HL-60 (cell line): ENCODE measurements around a stretch of chr5.

DNA sequence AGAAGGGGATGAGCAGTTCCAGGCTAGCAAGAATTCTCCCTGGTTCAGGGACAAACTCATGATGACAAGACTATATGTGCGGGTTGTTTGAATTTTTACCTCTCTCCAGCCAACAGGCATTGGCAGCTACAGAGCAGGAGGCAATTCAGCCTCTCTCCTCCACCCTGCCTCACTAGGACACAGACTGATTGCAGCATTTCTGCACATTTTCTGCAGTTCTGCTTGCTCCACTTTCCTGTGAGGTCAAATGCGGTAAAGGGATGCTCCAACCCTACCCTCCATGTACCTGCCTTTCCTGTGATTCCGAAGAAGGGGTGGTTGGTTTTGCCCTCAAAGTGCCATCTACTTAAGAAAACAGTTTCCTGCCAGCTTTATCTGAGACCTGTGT lies 160.3 kb downstream of the DEPDC1B start:
- RRBS: no CpG with 5 or more reads among the region's 3 CpGs

GRCh38 chr5:60542021-60542509 lies 157.9 kb downstream of the DEPDC1B start:
- RRBS: no CpG with 5 or more reads among the region's 3 CpGs

GRCh38 chr5:60634811-60635163 lies 65.2 kb downstream of the DEPDC1B start:
- RRBS: no CpG with 5 or more reads among the region's 4 CpGs

- RRBS: no CpG with 5 or more reads among the region's 1 CpG
Measured at GRCh38 chr5:60699114-60699393, 912 bp downstream of the DEPDC1B start.

- RRBS: no CpG with 5 or more reads among the region's 4 CpGs
Measured at GRCh38 chr5:61070450-61071010, 91.7 kb downstream of the SMIM15 start.

DNA sequence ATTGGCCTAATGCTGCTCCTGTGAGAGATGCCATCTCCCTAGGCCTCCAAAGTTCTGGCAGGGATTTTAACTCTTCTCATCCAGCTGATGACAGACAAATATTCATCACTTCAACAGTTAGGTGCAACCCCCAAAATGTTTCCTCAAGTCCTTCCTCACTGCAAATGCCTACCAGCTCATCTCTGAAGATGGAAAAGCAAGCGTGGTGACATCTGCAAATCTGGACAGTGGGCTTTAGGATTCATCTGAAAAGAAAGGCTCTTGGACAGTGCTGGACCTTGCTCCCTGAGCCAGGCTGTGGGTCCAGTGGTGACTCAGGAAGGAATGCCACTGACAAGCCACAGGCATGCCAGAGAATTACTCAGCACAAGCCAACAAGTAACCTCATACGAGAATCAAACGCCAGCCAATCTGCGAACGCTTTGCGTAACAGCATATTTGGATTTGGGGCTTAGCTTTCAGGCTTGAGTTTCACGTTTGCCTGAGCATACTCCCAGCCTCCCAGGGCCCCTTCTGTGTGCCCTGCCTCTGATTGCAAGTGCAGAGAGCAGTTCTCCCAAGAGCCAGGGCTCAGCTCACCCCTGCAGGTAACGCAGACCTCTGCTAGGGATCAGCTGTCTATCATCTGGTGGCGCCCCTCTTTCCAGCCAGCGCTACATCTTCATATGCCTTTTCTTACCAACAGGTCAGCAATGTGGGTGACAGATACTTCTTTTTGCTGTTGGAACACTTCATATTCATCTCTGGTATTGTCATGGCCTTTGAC lies 30.3 kb upstream of the ZSWIM6 start:
- RRBS: no CpG with 5 or more reads among the region's 10 CpGs

- RRBS: 55% methylated on average over 2 of the region's 11 CpGs
Measured at GRCh38 chr5:61319223-61320253, 12.5 kb upstream of the ZSWIM6 start.

GRCh38 chr5:61330980-61331890 lies 823 bp upstream of the ZSWIM6 start:
- RRBS: 2% methylated on average over 26 of the region's 94 CpGs

DNA sequence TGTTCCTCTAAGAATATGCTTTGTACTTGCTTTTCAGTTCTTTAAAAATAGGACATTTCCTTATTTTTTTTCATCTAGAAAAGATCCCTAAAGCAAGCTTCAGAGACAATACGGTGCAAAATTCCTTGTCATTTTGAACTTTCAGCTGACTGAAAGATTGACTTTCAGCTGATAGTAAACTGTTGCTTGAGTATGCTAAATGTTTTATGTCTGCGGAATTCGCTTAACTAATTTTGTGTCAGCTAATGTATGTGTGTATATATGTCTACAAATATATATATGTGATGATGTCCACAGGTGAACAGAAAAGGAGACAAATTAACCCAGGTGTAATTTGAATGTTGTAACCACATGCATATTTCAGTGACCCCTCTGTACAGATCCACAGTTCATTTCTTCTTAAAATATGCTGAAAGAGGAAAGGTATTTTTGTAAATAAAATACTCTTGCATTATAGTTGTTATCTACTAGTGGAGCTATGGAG lies 8.1 kb downstream of the ZSWIM6 start:
- RRBS: no CpG with 5 or more reads among the region's 3 CpGs

- RRBS: no CpG with 5 or more reads among the region's 4 CpGs
Measured at GRCh38 chr5:61341083-61341385, 9.0 kb downstream of the ZSWIM6 start.

DNA sequence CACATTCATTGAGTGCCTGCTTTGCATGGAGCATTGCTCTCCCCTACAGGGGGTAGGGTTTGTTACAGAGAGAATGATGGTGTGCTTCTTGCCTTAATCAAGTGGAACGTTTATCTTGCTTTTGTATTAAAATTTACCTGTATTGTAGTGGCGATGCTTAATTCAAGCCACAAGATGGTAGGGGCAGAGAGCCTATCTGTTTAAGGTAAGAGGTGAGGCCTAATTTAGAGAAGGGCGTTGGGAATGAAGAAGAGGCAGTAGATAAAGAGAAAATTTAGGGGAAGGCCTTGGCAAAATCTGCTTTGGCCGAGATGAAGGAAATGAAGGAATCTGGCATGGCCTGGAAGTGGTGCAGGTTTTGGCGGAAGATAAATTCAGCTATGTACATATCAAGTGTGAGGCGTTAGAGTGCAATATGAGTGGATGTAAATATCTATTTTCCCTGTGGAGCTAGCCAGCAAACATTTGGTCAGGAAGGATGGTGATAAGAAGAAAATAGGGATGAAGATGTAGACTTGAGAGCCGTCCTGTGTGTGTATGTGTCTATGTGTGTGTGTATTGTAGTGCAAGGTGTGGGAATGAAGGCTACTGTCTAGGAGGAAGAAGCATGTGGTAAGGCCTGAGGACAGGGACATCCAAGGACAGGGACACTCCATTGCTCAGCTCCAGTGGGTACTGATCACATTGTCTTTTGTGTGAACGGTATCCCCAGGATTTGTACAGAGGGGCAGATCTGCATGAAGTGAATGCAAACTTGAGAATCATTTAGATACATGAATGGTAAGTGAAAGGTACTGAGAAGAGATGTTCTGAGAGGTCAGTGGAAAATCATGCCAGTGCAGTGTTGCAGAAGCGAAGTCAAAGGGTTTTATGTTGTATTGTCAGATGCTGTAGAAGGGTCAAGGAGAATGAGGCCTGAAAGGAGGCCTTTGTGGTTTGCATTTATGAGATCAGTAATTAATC lies 97.4 kb downstream of the ZSWIM6 start:
- RRBS: no CpG with 5 or more reads among the region's 9 CpGs

DNA sequence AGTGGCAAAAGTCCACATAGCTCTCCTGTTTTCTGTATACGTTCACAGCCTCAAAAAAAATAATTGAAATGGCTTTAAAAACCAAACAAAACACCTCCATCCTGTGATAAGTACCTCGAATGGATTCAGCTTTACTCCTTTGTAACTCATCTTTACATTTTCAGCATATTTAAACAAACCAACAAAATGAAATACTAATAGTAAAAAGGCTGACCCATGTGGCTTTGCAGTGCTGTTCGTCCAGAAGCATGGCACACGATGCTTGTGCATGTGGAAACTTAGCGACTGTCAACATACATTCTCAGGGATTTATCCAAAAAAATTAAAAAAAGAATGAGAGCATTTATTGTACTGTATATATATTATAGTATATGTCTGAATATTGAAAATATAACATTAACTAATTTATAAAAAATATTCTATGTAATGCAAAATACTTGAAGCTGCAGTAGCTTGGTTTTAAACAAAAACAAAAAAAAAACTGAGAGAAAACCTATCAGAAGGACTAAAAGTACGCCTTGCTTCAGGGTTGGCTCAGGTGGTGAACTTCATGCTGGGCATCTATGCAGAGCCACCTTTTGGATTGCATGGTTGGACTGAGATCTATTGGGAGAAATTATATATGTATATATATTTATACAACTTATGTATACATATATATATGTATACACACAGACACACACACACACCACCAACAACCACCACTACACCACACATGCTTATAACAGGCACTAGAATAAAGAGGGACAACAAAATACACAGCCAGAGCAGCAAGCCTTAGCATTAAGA lies 212.7 kb downstream of the ZSWIM6 start:
- RRBS: no CpG with 5 or more reads among the region's 6 CpGs

DNA sequence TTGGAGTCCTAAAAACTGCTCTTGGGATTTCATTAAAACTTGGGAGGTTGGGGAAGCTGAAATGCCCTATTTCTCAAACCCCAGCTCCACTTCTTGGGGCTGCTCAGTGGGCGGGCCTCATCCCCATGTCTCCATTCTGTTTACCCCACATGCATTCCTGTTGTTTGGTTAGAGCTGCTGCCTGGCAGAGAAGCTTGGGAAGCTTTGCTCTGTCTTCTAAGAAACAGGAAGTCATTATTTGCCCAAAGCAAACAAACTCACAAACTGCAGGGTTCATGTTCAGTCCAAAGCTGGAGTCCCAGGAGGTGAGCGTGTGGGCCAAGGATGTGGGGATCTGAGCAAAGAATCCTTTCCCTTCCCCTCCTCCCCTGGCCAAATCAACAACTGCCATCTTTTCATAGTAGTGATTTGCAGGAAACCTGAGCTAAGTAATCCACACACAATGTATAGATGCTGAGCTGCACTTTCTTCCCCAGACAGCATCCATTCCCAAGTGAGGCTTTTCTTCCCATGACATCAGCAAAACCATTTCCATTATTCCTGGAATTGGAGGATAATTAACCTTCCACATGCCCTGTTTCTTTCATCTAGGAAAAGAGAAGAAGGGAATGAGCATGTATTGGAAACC lies 267.8 kb downstream of the ZSWIM6 start:
- RRBS: no CpG with 5 or more reads among the region's 2 CpGs

- RRBS: no CpG with 5 or more reads among the region's 8 CpGs
Measured at GRCh38 chr5:62256170-62257081, 49.6 kb upstream of the KIF2A start.

GRCh38 chr5:65066471-65066758 lies 297.7 kb downstream of the CWC27 start:
- RRBS: no CpG with 5 or more reads among the region's 3 CpGs

DNA sequence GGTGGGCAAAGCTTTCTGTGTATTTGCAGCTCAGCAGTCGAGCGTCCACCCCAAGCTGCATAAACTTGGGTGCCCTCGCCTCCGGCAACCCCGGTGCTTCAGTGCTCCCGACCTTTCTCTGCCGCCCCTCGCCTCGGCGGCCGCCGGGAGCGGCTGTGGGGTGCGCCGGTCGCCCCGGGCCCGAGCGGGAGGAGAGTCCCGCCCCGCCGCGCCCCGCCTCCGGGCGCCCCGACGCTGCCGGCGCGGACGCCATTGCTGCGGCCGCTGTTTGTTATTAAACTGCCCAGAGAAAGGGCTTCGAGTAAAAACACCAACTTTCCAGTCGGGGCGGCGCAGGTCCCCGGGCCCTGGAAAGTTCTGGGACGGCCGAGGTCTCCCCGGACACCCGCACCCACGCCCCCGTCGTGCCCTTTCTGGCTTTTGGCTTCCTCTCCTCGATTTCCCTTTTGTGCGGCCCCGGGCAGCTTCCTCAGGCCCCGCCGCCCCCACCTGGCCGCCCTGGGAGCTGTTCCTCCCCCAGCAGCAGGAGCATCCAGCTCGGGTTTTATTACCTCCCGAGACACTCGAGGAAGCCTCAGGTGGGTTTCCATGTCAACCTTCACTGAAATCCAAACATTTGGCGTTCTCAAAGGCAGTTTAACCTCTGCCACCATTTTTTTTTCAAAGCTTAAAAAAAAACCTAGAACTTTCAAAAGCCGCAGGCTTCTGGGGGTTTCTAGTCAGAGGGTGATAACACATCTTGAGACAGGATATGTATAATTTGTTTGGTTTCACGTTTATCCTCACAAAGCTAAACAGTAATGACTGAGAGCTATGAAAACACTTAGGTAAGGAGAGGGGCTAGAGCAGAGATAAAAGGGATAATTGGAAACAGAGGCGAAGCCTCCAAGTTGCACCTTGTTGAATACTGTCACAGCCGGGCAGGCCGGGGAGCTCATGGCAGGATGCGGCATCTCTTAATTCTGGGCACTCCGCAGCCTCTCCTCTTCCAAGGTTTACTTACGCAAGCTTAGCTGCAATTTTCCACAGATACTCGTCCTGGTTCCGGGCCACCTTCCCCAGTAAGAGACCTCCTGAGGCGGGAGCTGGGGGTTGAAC lies 334.5 kb downstream of the CWC27 start:
- RRBS: 3% methylated on average over 35 of the region's 67 CpGs

DNA sequence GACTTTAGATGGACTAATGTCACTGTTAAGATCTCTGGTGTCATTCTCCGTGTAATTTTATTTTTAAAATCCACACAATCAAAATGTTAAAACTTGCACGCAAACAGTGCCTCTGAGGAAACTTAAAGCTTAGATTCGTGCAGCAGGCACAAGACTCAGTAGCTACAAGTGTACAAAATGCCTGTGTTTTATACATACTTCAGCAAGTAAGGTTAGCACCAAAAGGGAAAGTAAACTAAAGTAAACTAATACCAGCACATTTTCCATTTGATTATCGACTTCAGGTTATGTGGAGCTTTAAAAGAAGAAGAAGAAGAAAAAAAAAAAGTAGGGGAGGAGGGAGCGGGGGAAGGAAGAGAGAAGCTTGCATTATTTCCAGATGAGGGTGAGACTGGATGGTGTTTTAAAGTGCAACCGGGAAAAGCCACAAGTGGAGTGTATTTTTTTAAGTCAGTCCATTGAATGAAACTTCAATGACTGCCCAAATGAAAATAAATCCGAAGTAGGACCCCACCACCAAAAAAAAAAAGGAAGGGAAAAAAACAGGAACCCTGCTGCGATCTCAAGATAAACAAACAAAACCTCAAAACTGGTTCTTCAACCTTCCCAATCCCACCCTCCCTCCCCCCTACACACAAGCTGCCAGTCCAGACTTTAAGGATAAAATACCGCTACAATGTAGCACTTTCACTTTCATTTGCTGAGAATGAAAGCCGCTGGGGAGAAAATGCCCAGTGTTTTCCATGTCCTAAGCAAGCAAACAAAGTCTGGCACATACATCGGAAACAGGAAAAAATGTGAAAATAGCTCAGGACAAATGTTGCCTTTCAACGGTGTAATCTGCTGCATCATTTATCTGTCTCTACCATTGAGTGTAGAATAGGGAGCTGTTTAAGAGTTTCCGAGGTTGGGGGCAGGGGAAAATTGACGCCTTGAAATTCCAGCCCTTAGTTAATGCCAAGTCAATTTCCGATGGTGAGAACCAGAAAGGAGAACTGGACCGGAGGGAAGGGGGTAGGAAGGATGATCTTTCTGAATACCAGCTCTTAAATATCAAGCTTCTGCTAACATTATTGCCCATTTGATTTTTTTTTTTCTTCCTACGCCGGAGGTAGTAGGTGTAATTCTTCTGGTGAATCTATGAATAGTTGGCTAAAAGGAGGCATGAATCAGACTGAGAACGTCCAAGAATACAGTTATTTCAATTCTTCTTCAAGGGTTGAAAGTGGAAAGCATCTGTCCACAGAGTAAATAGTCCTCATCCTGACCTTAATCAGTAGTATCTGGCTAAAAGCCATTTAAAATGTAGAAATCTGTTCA lies 962 bp upstream of the ADAMTS6 start:
- RRBS: 0% methylated on average over 1 of the region's 19 CpGs

- RRBS: no CpG with 5 or more reads among the region's 1 CpG
Measured at GRCh38 chr5:65658565-65658808, 33.7 kb downstream of the SHLD3 start.

DNA sequence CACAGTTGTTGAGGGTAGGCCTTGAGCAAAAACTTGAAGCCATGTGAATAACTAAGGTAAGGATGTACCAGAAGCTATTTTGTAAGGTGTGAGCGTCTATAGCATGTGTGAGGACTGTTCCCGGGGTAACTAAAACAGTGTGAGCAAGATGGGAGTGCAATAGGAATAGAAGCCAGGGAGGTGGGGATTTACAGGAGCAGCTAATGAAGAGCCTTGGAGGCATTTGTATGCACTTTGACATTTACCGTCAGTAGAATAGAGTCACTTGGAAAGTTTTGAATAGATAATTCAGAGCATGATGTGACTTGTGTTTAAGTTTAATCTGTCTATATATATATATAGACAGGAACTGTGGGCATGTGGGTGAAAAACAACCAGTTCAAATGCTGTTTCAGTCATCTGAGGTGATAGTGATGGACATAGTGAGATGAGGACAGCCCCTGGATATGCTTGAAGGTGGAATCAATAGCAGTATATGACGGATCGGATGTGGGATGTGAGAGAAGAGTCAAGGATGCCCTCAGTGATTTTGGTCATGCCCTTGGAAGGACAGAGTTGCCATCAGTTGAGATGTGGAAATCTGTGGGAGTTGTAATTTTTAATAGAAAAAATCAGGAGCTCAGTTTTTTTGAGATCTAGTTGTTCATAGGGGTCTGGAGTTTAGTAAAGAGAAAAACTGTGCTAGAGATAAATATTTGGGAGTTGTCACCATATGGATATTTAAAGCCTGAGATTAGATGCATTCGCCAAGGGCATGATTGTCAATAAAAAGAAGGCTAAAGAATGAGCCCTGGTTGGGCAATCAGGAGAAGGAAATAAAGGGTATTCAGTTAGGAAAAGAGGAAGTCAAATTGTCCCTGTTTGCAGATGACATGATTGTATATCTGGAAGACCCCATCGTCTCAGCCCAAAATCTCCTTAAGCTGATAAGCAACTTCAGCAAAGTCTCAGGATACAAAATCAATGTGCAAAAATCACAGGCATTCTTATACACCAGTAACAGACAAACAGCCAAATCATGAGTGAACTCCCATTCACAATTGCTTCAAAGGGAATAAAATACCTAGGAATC lies 78.7 kb downstream of the ERBIN start:
- RRBS: no CpG with 5 or more reads among the region's 7 CpGs

- RRBS: no CpG with 5 or more reads among the region's 2 CpGs
Measured at GRCh38 chr5:66031828-66032247, 105.5 kb downstream of the ERBIN start.